UCH-1 (cell line): Measurements from ENCODE around the genes ZCCHC3, SOX12, PSMF1, FKBP1A and SIRPB1.

DNA sequence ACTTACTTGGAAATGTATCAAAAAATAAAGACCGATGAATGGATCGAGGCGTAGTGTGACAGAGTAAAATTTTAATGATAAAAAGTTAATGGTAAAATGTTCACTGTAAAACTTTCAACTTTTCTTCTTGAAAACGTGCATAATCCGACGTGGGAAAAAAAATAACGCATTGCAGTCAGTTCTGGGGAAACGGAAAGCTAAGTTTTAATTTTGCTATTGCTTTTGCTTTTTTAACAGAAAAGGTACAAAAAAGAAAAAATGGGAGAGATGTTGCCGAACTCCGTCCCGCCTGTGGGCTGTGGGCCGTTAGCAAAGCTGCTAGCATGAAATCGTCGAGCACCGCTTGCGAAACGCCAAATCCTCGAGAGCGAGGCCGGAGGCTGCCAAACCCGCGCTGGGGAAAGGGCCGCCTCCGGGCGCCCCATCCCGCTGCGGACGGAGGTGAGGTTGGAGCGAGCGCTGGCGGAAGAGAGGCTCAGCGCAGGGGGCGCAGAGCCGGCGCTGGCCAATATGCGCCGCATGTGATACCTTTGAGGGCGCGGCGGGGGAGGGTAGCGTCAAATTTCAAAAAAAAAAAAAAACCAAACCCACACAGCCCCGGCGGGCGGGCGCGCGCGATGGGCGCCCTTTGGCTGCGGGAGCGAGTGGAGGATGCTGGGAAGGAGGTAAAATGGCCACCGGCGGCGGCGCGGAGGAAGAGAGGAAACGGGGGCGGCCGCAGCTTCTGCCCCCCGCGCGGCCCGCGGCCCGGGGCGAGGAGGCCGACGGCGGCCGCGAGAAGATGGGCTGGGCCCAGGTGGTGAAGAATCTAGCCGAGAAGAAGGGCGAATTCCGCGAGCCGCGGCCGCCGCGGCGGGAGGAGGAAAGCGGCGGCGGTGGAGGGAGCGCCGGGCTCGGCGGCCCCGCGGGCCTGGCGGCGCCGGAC lies at the start of gene ZCCHC3:
ZCCHC3 (plus strand) TSS at position 654 of the 925 bp plus-strand sequence.
- RRBS, result 2% methylated on average over 38 of the region's 93 CpGs

- RRBS, result 4% methylated on average over 73 of the region's 122 CpGs
Measured at GRCh38 chr20:325074-325983, at the start of gene SOX12. Gene SOX12 (plus strand): TSS chr20:325552.

- RRBS, result 7% methylated on average over 14 of the region's 68 CpGs
Measured at GRCh38 chr20:325984-326514, 697 bp downstream of the SOX12 start.

GRCh38 chr20:332235-333526 lies 7.3 kb downstream of the SOX12 start:
- RRBS, result no CpG with 5 or more reads among the region's 16 CpGs

- RRBS, result no CpG with 5 or more reads among the region's 8 CpGs
Measured at GRCh38 chr20:365960-366423, 14.6 kb upstream of the TRIB3 start.

GRCh38 chr20:544029-544424 lies 437 bp upstream of the CSNK2A1 start:
- RRBS, result no CpG with 5 or more reads among the region's 8 CpGs

DNA sequence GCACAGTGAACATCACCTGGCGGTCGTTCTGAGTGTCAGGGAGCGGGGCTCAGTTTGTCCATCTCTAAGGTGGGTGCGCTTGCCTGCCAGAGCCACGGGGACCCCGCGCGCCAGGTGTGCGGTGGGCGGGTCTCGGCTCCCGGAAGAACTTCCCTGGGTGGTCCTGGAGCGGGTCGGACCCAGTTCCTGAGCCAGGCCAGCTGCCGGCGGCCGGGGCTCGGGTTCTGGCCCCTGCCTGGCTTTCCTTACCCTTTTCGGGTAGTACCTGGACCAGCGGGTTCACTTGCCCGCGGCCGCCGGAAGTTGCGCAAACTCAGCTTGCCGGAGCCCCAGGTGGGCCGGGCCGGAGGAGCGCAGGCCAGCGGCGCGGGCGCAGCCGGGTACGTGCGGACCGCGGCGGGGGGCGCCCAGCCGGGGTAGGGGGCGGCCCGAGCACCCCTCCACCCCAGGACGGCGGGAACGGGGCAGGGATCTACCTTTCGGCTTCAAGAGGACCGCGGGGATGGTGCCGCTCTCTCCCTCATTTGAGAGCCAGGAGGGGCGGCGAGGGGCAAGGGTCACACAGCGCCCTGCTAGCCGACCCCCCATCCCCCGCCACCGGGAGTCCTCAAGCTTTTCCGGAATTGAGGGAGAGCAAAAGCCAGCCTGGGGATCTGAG lies 7.6 kb downstream of the FAM110A start:
- RRBS, result 51% methylated on average over 19 of the region's 57 CpGs

DNA sequence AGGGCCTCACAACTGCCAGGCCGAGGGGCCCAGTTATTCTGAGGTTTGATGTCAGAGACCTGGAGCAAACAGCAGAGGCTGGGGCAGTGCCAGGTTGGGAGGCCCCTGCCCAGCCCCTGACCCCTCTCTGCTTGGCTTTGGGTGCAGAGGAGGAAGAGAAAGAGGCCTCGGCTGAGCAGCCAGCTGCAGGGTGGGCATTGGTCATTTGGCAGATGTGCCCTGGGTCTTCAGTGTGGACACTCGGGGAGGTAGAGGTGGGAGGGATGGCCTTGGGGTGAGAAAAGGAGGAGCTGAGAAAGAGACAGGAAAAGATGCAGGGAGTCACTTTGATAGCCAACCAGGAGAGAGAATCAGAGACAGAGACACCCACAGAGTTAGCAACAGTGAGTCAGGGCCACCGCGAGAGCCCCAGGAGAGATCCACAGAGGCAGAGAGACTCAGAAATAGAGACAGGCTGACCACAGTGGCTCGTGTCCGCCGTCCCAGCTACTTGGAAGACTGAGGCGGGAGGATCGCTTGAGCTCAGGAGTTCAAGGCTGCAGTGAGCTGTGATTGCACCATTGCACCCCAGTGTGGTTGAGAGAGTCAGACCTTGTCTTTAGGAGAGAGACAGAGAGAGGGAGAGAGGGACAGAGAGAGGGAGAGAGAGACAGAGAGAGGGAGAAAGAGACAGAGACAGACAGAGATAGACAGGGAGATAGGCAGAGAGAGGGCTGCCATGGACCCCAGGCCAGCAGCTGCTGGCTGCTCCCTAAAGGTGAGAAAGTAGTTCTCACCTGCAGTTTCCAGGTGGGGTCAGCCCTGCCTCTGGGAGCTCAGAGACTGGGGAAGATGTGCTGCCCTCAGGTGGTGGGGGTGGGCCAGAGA lies 4.7 kb downstream of the ANGPT4 start:
- RRBS, result no CpG with 5 or more reads among the region's 10 CpGs

DNA sequence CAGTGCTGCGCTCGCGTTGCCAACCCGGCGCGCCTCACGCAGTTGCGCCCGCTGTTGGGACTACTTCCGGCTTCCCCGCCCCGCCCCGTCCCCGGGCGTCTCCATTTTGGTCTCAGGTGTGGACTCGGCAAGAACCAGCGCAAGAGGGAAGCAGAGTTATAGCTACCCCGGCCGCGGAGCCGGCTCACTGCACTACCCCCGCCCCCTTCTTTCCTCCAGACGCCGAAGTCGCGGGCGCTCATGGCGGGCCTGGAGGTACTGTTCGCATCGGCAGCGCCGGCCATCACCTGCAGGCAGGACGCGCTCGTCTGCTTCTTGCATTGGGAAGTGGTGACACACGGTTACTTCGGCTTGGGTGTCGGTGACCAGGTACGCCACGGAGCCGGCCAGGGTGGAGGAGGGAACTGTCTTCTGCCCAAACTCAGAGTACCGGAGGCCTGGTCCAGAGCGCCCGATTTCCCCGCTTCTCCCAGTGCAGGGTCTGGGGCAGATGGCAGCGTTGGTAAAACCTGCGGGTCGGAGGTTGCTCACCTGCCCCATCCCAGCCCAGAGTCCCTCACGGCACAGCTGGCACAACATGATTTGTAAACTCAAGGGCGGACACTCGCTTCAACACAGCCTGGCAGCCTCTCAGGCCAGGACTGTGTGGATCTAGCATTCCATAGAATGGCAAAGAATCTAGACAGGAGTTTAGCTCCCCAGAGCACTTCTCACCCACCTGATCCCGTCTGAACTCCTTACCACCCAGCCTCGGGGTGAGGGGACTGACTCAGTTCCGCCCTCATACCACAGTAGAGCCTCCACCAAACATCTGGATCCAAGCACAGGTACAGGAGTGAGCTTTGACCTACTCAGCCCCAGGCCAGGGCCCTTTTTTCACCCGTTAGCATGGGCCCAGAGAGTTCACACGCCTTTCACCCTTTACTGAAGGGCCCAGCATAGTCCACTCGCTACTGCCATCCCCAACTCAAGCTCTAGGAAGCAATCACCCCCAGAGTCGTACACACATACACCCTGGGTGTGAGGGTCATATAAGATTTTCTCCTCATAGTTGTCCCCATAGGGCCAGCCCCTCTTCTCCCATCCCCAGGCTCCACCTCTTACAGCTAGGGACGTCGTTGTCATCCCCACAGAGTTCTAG lies at the start of gene PSMF1:
PSMF1 (plus strand) TSS at position 69 of the 1,141 bp plus-strand sequence.
- RRBS, result 4% methylated on average over 27 of the region's 60 CpGs

DNA sequence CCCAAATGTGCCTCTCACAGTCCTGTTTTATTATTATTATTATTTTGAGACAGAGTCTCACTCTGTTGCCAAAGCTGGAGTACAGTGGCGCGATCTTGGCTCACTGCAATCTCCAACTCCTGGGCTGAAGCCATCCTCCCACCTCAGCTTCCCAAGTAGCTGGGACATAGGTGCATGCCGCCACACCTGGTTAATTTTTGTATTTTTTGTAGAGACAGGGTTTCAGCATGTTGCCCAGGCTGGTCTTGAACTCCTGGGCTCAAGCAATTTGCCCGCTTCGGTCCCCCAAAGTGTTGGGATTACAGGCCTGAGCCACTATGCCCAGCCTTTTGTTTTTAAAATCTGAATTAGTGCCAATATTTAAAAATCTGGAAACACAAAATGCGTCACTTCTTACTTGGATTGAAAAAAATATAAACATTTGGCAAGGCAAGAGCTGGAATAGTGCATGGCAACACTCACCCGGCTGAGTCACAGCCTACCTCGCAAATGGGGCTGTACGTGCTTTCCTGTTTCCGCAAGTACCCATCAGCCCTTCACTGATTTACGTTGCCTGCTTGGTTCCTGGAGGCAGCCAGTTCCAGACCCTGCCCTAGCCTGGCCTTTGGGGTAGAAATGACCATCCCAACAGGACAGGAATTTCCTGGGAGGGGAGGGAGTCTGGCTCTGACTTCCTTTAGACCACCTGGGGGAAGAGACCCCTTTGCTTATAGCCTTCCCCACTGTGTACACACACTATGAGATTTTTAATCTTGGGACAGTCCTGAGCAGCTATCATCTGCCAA lies 6.2 kb downstream of the SDCBP2 start:
- RRBS, result no CpG with 5 or more reads among the region's 11 CpGs

DNA sequence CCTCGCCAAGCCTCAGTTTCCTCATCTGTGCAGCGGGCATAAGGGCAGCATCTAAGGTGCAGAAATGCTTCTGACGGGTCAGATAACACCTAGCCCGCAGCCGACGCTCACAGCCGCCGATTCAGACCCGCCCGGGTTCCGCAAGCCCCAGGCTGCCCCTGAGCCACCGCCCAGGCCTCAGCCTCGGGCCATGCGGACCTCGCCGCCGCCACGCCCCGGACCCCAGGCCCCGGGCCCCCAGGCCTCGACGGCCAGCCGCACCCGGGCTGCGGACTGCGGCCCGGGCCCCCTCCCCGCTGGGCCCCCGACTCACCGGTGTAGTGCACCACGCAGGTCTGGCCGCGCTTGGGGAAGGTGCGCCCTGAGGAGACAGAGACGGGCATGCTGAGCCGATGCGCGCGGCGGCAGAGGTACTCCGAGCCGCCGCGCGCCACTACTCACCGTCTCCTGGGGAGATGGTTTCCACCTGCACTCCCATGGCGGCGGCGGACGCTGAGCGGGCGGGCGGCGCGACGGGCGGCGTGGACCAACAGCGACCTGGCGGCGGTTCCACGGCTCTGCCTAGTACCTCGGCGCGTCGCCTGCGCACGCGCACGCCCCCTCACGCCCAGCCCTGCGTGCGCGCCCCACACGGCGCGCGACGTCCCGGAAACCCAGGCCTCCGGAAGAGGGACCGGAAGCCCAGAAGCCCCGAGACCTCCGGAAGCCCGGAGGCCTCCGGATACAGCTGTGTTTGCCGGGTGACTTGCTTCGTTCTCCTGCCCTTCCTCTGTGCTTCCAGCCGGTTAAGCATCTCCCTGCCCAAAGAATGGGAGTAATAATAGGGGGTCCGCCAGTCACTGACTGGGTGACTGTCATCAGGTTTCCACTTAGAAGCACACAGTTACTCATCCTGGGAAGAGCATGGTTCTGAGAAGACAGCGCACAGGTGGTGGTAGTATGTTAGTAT lies at the start of gene FKBP1A:
FKBP1A (minus strand) TSS at position 534 of the 949 bp plus-strand sequence.
- RRBS, result 3% methylated on average over 9 of the region's 91 CpGs

- RRBS, result no CpG with 5 or more reads among the region's 3 CpGs
Measured at GRCh38 chr20:1401477-1401676, 8.5 kb upstream of the FKBP1A start.

- RRBS, result no CpG with 5 or more reads among the region's 2 CpGs
Measured at GRCh38 chr20:1429892-1430516, 36.6 kb downstream of the NSFL1C start.

GRCh38 chr20:1619608-1620136 lies at the start of gene SIRPB1:
Gene SIRPB1 (minus strand): TSS chr20:1620009.
- RRBS, result no CpG with 5 or more reads among the region's 8 CpGs

DNA sequence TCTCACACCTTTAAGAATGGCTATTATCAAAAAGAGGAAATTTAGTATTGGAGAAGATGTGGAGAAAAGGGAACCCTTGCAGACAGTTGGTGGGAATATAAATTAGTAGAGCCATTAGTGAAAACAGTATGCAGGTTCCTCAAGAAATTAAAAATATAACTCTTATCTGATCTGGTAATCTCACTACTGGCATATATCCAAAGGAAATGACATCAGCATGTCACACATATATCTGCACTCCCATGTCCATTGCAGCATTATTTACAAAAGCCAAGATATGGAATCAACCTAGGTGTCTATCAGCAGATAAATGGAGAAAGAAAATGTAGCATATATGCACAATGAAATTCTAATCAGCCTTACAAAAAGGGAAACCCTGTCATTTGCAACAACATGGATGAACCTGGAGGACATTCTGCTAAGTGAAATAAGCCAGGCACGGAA lies 2.6 kb downstream of the SIRPG start:
- RRBS, result no CpG with 5 or more reads among the region's 1 CpG

DNA sequence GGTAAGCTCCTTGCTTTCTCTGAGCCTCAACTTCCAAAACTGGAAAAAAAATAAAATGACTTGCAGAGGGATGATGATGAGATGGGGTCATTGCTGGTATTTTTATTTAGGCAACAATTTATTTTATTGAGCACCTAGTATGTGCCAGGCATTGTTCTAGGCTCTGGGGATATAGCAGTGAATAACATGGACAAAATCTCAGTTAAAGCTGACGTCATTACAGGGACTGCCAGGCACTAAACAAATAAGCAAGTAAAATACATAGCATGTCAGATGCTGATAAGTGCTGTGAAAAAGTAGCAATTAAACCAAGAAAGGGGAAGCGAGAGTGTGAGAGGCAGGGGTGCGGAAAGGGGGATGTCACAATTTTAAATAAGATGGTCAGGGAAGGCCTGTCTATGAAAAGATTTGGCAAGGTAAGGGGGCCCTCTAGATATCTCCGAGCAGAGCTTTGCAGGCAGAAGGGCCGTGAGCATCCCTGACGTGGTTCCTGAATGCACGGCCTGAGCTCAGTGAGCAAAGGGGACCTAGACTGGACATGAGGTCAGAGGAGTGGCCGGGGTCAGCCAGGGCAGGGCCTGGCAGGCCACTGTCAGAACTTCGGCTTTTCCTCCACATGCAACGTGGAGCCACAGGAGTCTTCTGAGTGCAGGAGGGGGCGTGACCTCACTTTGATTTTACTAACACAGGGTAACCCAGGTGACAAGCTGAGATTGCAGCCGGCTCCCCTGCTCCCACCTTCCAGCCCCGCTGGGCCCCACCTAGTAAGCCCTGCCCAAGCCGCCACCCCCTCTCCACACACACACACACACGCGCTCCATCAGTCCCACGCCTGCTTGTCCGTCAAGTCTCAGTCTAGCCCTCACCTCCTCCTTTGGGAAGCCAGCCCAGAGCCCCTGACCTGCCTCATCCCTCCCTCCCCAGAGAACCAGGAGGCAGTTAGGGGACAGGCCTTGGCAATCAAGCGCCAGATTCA lies 24.2 kb upstream of the SIRPA start:
- RRBS, result no CpG with 5 or more reads among the region's 19 CpGs

DNA sequence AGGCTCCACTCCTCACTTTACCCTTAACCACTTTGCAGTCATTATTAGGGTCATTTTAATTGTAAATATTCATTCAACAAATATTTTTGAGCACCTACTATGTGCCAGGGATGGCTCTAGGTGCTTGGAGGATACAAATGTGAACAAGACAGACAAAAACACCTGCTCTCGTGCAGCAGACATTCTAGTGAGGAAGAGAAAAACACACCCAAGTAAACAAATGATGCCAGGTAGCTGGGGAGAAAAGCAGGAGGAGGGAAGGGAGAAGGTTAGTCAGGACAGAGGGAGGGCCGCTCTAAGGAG lies 7.1 kb downstream of the SIRPA start:
- RRBS, result no CpG with 5 or more reads among the region's 2 CpGs

GRCh38 chr20:2118880-2119421 lies 17.3 kb downstream of the STK35 start:
- RRBS, result no CpG with 5 or more reads among the region's 5 CpGs

DNA sequence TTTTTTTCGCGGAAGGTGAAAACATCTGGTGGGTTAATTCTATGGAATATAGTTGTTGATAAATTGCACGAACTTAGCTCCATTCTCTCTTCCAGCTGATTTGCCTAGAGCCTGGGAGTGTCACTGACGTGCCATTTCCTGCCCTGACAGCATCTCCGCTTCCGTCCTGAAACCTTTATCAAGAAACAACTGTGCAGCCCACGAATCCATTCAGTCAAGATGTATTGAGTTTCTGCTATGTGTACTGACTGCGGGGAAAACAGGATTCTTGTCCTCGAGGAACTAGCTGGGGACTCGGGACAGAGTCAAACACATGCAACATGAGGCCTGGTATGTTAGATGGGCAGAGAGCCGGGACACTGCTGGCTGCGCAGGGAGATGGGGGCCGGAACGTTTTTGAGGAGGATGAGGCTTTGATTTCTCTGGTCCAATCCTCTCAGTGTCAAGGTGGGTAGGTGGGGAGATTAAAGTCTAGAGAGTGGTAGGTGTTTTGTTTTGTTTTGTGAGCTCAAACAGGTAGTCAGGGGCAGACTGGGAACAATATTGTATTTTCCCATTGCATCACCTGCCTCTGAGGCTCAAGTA lies 59.4 kb upstream of the TGM3 start:
- RRBS, result no CpG with 5 or more reads among the region's 14 CpGs

DNA sequence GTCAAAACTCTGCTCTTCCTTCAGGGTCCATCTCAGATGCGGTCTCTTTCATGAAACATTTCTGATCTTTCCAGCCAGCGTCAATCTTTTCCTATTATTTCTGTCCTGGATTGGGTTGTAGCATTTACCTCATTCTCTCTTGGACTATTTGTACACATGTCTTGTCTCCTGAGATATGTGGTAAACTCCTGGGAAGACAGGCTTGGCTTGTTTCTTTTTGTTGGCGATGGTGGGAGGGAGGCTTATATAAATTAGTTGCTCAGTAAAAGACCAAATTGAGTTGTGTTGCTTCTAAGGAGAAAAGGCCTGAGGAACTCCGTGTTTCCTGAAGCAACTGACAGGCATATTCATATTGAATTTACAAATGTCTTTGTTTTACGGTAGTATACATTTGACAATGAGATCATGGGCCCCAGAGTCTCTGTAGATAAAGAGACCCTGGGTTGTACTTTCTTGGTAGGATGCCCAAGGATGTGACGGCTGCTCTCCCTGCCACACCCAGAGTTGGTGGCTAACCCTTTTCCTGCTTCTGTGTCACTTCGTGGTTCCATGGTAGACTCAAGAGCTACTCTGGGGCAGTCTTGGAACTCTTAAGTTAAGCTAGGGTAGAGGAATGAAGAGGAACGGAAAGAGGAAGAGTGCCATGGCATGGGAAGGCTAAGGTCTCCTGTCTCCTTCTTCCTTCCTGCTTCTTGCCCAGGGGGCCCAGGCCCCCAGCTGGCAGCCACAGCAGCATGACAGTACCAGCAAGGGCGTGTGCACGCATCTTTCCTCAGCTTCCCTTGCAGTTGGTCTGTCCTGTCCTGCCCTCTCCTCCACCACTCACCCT lies 40.1 kb upstream of the TGM3 start:
- RRBS, result no CpG with 5 or more reads among the region's 10 CpGs